Measurements from ENCODE around the gene TXLNB.

DNA sequence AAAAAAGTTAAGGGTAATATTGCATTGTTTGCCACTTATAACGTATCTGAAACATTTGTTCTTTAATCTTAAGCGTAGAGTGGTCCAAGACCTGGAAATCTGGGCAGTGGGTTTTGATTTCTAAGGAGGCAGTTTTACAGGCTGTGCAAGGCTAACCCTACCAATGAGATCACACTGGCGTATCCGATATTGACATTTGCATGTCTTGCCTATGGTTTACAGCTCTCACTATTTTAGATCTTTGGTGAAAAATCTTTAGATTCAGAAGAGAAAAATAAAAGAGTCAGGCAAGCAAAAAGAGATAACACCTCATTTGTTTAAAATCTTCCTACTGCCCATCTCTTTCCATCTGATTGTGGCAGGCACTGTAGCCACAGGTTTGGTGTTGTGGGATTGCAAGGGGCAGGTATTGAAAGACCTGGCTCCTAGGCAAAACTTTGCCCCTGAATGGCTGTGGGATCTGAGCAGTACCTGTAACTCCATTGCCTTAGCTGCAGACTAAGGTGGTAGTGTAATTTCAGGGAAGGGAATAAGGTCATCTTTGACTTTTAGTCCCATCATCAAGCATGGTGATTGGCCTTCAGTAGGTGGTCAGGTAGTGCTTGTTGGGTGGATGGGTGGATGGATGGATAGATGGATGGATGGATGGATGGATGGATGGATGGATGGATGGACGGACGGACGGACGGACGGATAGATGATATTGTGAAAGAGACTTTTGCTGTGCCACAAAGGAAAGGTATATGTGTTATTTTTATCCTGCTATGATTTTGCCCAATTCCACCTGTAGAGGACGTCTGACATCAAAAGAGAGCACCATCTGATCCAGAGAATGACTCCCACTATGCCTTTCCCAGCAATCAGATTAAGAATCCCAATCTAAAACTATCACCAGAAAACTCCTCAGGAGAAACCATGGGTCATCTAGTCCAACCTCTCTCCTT lies 1.9 kb downstream of the TNFAIP3 start:
- PRO-cap, 2 experiments, result peak in 1 of 2 experiments; most common minus-strand start position 493 of the sequence (in 1)
- RAMPAGE, long total RNA, 4 experiments, result no peak in any of the 4 experiments

DNA sequence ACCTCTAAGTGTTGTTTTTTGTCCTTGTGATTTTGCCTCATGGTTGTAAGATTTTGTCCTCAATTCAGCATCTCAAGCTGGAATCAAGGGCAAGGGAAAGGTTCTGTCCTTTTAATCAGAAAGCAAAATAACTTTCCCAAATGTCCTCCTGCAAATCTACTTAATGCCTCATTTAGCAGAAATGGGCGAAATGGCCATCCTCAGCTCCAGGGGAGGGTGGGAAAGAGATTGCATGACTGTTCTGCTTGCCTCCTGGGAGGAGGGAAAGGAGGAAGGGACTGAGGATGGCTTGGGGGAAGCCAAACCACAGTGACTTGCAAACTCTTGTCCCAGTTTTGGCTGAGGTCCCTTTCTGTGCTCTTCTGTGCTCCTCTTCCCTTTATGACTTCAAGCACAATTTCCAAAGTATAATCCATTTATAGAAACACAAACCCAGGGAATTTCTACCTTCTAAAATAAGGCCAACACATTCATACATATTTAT lies 43.4 kb downstream of the TNFAIP3 start:
- PRO-cap, 2 experiments, result no peak in any of the 2 experiments
- RAMPAGE, long total RNA, 4 experiments, result no peak in any of the 4 experiments

GRCh38 chr6:137975189-137975630 lies 108.2 kb downstream of the TNFAIP3 start:
- PRO-cap, 2 experiments, result no peak in any of the 2 experiments
- RAMPAGE, long total RNA, 4 experiments, result no peak in any of the 4 experiments

DNA sequence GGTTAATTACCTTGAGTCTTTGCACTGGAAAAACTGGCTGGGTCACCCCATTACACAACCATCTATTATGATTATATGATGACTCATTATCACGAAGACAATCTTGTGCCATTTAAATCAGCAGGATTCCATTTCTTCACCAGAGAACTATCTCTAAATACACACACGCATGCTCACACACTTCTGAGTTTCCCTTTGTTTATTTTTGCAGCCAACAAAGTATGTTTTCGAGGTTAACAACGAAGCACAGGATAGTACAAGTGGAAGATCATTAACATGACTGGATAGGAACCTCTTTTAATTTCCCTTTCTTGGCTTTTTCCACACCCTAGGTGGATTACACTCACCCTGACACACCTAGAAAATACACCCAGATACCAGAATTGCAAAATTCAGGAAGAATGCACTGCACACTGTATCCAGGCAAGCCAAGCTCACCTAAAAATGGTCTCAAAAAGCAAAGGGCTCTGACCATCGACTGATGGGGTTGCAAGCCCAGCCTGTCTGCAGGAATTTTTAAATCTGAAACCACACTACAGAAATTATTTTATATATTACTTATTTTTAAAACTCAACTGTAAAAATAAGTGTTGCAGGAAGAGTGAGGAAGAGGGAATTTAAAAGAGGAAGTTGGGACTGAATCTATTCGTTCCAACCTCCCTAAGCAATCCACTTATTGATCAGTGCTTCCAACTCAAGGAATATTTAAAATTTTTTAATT lies 18.7 kb downstream of the PERP start:
- PRO-cap, 2 experiments, result no peak in any of the 2 experiments
- RAMPAGE, long total RNA, 4 experiments, result no peak in any of the 4 experiments

DNA sequence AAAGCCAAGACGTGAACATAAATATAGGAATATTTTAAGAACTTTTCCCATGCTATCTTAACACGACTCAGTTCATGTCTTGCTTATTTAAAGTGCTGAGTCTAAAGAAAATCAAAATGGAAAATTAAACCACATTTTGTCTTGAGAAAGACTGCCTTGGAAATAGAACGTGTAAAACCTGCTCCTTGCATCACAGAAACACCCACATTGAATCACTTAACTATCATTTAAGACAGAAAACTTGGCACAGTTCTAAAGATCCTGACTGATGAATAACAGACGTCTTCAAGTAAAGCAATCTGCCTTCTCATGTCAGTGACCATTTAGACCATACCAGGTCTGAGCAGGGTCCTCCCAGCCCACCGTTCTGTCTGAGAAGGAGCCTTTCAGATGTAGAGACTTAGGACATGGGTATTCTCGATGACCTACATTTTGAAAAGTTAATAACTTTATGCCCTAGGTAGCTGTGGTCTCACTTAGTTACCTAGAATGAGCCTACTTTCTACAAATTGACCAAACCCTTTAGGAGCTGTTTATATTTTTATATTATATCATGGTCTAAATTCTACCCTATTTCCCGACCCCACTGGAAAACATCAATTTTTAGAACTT lies 7.3 kb downstream of the PERP start:
- PRO-cap, 2 experiments, result no peak in any of the 2 experiments
- RAMPAGE, long total RNA, 4 experiments, result no peak in any of the 4 experiments

DNA sequence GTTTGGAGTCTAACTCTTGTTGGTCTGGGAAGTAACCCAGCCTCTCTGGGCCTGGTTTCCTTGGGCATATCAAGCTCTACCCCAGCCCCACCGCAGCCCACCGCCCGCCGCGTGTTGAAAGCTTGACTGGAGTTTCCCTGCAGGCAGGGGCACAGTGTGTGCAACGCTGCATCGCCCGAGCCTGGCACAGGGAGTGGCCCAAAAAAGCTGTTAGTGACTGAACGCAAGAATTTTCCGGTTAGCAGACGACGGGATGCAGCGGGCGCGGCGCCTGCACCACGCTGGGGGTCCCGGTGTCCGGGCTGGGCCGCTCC lies 475 bp upstream of the ARFGEF3 start:
- PRO-cap, 2 experiments, result peak in 1 of 2 experiments; most common plus-strand start position 244 of the sequence (in 1)
- RAMPAGE, long total RNA, 4 experiments, result no peak in any of the 4 experiments

DNA sequence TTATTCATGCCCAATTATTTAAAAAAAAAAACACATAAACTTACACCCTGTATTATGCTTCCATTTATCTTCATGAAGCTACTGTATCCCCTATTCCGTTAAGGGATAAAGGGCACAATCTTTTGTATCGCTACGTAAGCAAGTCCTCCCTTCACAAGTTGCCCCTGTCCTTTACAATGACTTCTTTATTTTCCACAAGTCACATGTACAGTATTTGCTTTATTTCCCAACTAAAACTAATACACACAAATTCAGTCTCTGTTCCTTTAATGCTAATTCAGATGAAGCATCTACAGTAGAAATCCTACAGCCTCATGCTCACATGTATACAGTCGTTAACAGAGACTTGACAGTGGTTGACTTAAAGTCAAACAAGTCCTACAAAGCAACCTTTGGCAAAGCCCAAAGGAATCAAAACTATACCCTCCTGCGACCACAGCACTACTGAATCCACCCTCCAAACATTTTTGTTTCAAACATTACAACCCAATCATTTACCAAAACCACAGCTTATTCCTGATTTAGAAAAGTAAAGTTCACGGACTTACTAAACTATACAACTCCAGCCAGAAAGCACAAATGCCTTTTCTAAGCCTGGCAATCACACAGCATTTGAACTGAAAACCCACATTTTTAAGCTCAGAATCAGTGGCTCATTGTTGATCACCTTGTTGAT lies 70.7 kb upstream of the NHSL1 start:
- PRO-cap, 2 experiments, result no peak in any of the 2 experiments
- RAMPAGE, long total RNA, 4 experiments, result no peak in any of the 4 experiments

- PRO-cap, 2 experiments, result no peak in any of the 2 experiments
- RAMPAGE, long total RNA, 4 experiments, result no peak in any of the 4 experiments
Measured at GRCh38 chr6:138691209-138692081, 82.1 kb upstream of the CCDC28A start.

DNA sequence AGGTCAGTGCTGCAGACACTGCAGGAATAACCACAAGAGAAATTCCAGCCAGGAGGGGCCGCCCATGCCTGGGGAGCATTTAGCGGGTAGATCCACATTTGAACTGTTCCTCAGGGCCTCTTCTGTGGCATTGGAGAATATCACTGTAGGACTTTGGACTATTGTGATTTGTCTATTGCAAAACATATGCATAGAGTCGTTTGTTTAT lies 49.5 kb upstream of the CCDC28A start:
- PRO-cap, 2 experiments, result no peak in any of the 2 experiments
- RAMPAGE, long total RNA, 4 experiments, result no peak in any of the 4 experiments

DNA sequence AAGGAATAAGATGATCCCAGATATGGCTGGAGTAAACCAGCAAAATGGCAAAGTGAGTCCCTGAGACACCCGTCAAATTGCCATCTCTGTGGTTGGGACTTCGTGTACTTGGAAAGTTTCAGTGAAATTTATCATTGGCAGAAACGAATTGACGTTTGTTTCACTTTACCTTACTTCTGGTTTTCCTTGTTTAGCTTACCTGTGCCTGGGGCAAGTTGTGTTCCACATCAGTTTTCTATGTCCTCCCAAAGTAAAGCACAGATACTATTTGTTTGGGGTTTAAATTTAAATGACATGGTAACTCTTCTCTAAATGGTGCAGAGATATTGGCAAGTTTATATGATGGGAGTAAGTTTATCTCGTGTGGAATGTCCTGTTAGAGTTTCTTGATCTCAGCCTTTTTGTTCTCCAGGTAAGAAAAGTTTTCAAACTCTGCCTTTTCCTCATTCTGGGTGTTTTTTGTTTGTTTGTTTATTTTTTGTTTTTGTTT lies 56.7 kb downstream of the ECT2L start:
- PRO-cap, 2 experiments, result no peak in any of the 2 experiments
- RAMPAGE, long total RNA, 4 experiments, result no peak in any of the 4 experiments

GRCh38 chr6:138912577-138913198 lies 75.4 kb downstream of the REPS1 start:
- PRO-cap, 2 experiments, result no peak in any of the 2 experiments
- RAMPAGE, long total RNA, 4 experiments, result no peak in any of the 4 experiments

GRCh38 chr6:139278096-139278401 lies 13.7 kb downstream of the TXLNB start:
- PRO-cap, 2 experiments, result no peak in any of the 2 experiments
- RAMPAGE, long total RNA, 4 experiments, result no peak in any of the 4 experiments

GRCh38 chr6:139291536-139292596 lies at the start of gene TXLNB:
Gene TXLNB (minus strand): TSS chr6:139291998.
- PRO-cap, 2 experiments, result peak in 2 of 2 experiments; most common plus-strand start chr6:139291982 (in 1); most common minus-strand start chr6:139292013 (in 1)
- RAMPAGE, long total RNA, 4 experiments, result start-site peak on the minus strand in 2 of 4 experiments, at chr6:139291948-139292130 at its widest, 6 to 8 reads per replicate

DNA sequence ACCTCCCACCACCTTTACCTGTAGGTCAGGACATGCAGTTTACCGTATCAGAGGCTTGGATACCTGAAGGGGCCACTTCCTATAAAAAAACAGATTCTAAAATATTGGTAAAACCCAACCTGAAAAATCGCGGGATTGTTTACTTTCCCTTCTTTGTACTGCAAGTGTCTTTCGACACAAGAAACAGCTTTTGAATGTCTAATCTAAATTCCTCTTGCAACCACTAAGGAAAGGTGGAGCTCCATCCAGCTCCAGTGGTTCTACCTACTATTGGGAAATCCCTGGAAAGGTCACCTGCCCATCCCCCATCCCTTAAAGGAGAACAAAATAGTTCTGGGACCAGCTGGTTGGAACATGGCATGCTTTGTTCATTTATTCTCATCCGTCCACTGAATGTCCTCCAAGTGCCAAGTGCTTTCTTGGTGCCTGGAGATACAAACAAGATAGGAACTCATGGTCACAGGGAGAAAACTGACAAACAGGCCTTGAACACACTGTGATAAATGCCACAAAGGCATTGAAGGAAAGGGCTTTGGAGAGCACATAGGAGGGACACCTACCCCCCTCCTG lies 2.1 kb upstream of the CITED2 start:
- PRO-cap, 2 experiments, result no peak in any of the 2 experiments
- RAMPAGE, long total RNA, 4 experiments, result no peak in any of the 4 experiments

GRCh38 chr6:139473981-139474667 lies 99.7 kb upstream of the CITED2 start:
- PRO-cap, 2 experiments, result no peak in any of the 2 experiments
- RAMPAGE, long total RNA, 4 experiments, result no peak in any of the 4 experiments

- PRO-cap, 2 experiments, result no peak in any of the 2 experiments
- RAMPAGE, long total RNA, 4 experiments, result no peak in any of the 4 experiments
Measured at GRCh38 chr6:139656001-139656424, 281.6 kb upstream of the CITED2 start.

GRCh38 chr6:140313027-140313477 lies 938.6 kb upstream of the CITED2 start:
- PRO-cap, 2 experiments, result no peak in any of the 2 experiments
- RAMPAGE, long total RNA, 4 experiments, result no peak in any of the 4 experiments

DNA sequence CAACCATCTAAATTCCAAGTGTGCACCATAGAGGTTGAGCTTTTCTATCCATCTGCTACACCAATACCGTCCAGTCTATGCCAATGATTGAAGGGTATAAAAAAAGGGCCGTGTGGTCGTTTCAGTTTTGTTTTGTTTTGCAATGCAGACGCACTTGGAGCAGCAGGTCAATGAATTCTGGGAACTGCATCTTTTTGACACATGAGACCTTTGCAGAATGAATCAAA lies 650.0 kb upstream of the GJE1 start:
- PRO-cap, 2 experiments, result no peak in any of the 2 experiments
- RAMPAGE, long total RNA, 4 experiments, result no peak in any of the 4 experiments

GRCh38 chr6:142147441-142147857 lies 386 bp downstream of the VTA1 start:
- PRO-cap, 2 experiments, result no peak in any of the 2 experiments
- RAMPAGE, long total RNA, 4 experiments, result no peak in any of the 4 experiments

GRCh38 chr6:142376096-142376674 lies 74.4 kb downstream of the ADGRG6 start:
- PRO-cap, 2 experiments, result no peak in any of the 2 experiments
- RAMPAGE, long total RNA, 4 experiments, result no peak in any of the 4 experiments

All from upper lobe of left lung (tissue), 5 donors.